Omental fat pad (tissue), 4 donors: ENCODE results near the genes MAP2K6 and SOX9.

DNA sequence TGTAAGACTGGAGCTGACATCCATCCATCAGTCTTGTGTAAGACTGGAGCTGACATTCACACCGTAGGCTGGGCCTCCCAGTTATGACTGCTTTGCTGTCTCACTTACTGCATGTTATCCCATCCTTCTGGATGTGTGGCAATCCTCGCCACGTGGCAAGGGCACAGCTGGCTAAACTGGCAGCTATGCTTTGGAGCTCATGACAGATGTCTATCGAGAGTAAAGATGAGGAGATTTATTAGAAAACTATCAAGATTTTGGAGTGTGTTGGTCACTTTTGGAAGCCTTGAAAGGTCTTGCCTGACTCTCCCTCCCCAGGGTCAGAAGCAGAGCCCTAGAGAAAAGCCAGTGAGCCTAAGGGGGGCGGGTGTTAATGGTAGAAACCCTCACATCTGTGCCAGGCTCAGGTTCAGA, 115.0 kb downstream of the ABCA8 start:
- PRO-cap = no peak
- RAMPAGE, long total RNA, 4 experiments = no peak in any of the 4 experiments

GRCh38 chr17:68877369-68878006, 77.7 kb downstream of the ABCA8 start:
- PRO-cap = no peak
- RAMPAGE, long total RNA, 4 experiments = no peak in any of the 4 experiments

- PRO-cap = no peak
- RAMPAGE, long total RNA, 4 experiments = no peak in any of the 4 experiments
These were observed 17.3 kb downstream of the ABCA8 start for GRCh38 chr17:68937755-68938522.

DNA sequence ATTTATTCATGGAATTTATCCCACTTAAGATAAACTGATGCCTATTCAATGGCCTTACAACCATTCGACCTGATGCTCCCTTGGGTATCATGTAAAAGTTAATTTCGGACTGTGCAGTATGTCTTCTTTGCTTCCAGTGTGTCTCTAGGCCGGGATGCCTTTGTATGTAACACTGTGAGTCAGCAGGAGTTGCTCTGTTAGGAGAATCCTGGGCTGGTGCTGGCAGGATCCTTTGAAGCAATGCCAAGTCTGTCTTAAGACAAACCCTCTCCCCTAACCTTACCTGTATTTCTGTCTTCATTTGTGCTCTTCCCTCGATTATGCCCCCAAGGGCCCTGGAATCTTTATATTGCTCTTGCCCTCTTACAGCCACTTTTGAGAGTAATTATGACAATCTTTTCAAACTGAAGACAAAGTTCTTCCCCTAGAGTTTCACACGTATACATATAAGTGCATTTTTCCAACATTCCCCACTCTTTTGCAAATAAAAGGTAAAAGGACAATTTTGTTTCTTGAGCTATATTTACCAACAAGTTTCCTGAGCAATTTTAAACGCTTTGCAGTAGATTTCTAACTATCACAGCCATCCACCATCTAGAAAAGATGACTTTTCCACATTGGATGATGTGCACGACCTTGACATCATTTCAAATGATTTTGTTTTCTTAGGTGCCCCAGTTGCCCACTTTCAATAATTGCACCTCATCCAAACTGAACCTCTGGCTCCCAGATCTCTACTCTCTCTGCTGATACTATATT, 38.1 kb upstream of the ABCA8 start:
- PRO-cap = no peak
- RAMPAGE, long total RNA, 4 experiments = no peak in any of the 4 experiments

- PRO-cap = no peak
- RAMPAGE, long total RNA, 4 experiments = no peak in any of the 4 experiments
These were observed 34.0 kb upstream of the ABCA6 start for GRCh38 chr17:69175664-69176216.

GRCh38 chr17:69325851-69326382, 1.0 kb downstream of the ABCA5 start:
- PRO-cap = no peak
- RAMPAGE, long total RNA, 4 experiments = no peak in any of the 4 experiments

DNA sequence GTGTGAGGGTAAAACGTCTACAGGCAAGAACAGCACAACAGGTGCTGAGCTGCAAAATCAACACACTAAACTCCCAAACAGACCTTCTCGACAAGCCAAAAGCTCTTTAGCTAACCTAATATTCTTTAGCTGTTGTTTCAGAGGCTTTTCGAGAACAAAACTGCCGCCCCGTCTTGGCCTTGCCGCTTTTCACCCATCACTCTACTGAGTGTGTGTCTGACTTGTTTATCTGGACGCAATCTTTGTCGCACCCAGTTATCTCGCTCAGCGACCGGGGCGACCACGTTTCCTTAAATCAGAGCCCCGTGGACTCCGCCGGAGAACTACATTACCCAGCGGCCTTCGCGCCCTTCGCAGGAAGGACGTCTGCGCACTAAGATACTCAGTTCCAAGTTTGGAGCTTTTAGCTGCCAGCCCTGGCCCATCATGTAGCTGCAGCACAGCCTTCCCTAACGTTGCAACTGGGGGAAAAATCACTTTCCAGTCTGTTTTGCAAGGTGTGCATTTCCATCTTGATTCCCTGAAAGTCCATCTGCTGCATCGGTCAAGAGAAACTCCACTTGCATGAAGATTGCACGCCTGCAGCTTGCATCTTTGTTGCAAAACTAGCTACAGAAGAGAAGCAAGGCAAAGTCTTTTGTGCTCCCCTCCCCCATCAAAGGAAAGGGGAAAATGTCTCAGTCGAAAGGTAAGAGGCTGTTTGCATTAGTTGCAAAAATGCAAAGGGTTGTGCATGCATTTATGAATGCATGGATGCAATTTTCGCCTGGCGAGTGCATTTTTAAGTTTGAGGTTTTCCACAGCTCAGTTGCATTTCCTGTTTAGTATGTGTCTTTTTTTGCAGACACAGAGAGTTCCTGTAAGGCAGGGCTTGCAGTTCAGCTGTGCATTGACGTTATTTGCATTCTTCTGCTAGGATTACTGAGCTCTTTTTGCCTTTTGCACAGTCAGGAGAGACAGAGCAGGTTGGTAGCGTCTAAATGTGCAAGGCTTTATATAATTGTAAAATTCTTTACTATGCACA, at the start of gene MAP2K6:
TSS of gene MAP2K6 (plus strand) at position 385 of the 1,024 bp plus-strand sequence.
- PRO-cap = no peak
- RAMPAGE, long total RNA, 4 experiments = start-site peak on the plus strand in 2 of 4 experiments, centred at position 408 of the sequence, 12 to 28 reads per replicate

DNA sequence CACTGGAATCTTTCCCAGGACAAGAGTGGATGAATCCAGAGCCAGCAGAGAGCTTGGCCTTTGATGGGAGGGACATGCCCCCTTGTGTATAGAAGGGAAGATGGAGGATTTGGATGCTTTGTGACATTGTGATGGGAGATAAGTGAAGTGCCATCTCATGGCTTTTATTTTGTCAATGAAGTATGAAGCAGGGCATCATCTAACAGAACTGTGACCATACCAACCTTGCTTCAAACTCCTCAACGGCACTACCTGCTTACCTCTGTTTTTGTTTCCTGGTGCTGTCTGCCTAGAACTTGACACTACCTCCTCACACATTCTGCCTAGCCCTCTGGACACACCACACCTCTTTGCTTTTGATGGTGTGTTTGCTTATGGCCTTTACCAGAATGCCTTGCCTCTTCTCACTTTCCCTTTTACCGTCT, 56.0 kb downstream of the MAP2K6 start:
- PRO-cap = no peak
- RAMPAGE, long total RNA, 4 experiments = no peak in any of the 4 experiments

GRCh38 chr17:69573269-69573804, 158.8 kb downstream of the MAP2K6 start:
- PRO-cap = no peak
- RAMPAGE, long total RNA, 4 experiments = no peak in any of the 4 experiments

DNA sequence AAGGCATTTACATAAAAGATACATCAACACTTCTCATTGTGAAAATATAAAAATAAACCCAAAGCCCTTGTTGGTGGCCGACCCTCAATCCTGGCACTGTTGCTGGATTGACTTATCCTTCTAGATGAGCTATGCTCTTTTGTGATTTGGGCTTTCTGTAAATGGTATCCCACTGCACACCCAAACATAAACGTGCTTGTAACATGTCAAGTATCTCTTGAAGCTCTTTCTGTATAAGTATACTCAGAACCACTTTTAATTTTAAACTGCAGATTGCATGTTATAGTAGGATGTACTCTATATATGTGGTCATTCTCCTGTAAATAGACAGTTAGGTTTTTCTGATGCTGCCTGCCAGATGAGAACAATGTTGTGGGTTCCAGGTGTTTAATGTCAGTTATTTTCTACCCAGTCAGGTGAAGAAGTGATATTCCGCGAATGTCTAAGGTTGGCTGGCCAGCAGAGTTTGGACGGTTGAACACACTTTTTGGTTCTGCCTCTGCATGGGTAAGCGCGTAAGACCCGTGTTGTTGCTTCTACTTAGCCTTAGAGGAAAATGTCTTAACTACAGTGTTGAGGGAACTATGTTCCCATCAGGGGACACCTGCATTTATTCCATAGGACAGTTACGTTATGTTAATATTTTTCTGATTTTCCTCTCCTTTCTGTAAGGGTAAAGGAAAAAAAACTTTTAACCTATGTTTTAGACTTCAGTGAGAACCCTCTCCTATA, 162.5 kb downstream of the MAP2K6 start:
- PRO-cap = no peak
- RAMPAGE, long total RNA, 4 experiments = no peak in any of the 4 experiments

- PRO-cap = no peak
- RAMPAGE, long total RNA, 4 experiments = no peak in any of the 4 experiments
These were observed 167.7 kb upstream of the KCNJ16 start for GRCh38 chr17:69907384-69907628.

- PRO-cap = no peak
- RAMPAGE, long total RNA, 4 experiments = no peak in any of the 4 experiments
These were observed 167.5 kb upstream of the KCNJ16 start for GRCh38 chr17:69907629-69907797.

DNA sequence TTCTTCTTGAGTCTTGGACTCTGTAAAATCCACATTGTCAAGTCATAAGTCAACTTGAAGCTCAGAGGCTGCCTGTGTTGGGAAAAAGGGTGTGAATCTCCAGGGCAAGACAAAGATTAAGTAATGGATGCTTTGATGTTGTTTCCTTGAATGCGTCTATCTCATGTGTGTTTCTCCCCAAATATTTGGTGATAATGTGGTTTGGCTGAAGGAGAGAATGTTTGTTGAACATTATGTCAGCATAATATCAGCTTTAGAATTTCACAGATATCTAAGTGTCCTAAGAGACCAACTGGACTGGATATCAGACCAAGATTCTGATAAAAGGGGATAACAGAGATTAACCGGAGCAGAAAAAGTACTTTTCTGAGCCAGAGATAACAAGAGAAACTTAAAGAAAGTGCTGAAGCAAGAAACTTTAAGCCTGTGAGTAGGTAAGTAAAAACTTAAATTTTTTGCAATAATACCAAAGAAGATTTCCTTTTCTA, 24.0 kb upstream of the KCNJ16 start:
- PRO-cap = no peak
- RAMPAGE, long total RNA, 4 experiments = start-site peak on the plus strand in 2 of 4 experiments, centred at positions 280 to 369 of the sequence, 19 to 50 reads per replicate

DNA sequence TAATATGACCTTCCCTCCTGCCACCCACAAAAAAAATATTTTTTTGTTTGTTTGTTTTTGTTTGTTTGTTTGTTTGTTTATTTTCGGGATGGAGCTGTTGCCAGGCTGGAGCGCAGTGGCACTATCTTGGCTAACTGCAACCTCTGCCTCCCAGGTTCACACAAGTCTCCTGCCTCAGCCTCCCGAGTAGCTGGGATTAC, 586.9 kb downstream of the KCNJ2 start:
- PRO-cap = no peak
- RAMPAGE, long total RNA, 4 experiments = no peak in any of the 4 experiments

DNA sequence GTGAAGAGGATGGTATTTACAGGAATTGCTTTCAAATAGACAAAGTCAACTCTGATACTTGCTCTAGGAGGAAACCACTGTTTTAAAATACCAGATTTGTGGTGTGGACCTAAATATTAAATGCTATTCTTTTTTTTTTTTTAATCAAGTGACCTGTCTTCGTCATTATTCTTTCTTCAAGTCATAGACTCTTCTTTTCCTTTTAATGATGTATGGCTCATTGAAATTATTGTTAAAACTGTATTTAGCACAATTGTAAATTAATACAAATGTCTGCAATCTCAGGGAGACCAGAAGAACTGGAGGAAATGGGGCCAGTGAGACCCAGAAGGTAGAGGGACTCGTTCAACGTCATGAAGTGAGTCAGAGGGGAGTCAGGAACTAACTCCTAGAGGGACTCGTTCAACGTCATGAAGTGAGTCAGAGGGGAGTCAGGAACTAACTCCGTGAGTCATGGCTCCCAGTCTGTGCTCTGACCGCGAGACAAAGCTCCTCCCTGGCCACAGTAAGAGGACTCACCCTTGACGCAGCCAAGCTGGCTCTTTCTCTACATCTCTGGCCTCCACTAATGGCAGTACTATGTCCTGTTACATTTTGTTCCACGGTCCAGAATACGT, 902.3 kb downstream of the KCNJ2 start:
- PRO-cap = no peak
- RAMPAGE, long total RNA, 4 experiments = no peak in any of the 4 experiments

GRCh38 chr17:71681626-71682142, 439.1 kb upstream of the SOX9 start:
- PRO-cap = no peak
- RAMPAGE, long total RNA, 4 experiments = no peak in any of the 4 experiments

GRCh38 chr17:72117048-72117595, 3.7 kb upstream of the SOX9 start:
- PRO-cap = no peak
- RAMPAGE, long total RNA, 4 experiments = no peak in any of the 4 experiments

DNA sequence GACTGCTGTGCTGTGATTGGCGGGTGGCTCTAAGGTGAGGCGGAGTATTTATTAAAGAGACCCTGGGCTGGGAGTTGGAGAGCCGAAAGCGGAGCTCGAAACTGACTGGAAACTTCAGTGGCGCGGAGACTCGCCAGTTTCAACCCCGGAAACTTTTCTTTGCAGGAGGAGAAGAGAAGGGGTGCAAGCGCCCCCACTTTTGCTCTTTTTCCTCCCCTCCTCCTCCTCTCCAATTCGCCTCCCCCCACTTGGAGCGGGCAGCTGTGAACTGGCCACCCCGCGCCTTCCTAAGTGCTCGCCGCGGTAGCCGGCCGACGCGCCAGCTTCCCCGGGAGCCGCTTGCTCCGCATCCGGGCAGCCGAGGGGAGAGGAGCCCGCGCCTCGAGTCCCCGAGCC, at the start of gene SOX9:
TSS of gene SOX9 (plus strand) at position 77 of the 396 bp plus-strand sequence.
- PRO-cap = no peak
- RAMPAGE, long total RNA, 4 experiments = start-site peak on the plus strand in 1 of 4 experiments, centred at position 74 of the sequence, 19 reads per replicate

DNA sequence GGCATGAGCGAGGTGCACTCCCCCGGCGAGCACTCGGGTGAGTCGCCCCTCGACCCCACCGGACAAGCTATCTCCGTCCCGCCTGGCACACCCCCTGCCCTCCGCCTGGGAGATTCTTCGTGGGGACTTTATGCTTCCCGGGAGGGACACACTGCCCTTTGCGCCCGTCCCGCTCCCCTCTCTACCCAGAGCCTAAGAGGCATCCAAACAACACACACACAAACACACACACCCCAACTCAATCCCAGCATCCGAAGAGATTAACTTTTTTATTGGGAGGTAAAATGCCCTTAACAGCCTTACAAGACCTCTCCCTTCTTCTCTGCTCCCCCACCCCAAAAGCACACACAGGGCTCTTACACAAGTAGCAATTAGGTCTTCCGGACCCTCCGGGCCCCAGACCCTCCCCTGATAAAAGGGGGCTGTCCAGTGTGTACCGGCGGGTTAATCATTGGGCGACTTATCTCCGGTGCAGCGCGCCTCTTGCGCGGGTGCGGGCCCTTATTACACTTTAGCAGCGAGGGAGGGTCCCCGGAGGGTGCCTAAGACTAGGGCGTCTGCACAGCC, 2.2 kb downstream of the SOX9 start:
- PRO-cap = no peak
- RAMPAGE, long total RNA, 4 experiments = no peak in any of the 4 experiments

GRCh38 chr17:72304688-72305023, 183.8 kb downstream of the SOX9 start:
- PRO-cap = no peak
- RAMPAGE, long total RNA, 4 experiments = no peak in any of the 4 experiments